REH cell (cell line): ENCODE results near the gene DLGAP1.

GRCh38 chr18:3062917-3063233, 49.9 kb upstream of the LPIN2 start:
- PRO-cap = unidirectional peak, minus-strand start at chr18:3063059

DNA sequence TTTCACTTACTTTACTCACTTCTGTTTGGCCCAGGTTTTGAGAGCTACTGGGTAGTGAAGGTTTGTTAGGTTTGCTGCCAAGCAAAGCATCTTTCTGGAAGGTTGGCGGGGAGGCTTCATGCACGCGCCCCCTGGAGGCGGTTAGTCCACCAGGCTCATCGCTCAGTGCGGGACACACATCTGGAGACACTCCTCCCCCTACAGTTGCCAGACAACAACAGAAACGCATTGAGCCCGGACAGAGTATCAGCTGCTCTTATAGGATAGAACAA, 90.5 kb downstream of the MYOM1 start:
- PRO-cap = unidirectional peak, plus-strand start at position 217 of the sequence

DNA sequence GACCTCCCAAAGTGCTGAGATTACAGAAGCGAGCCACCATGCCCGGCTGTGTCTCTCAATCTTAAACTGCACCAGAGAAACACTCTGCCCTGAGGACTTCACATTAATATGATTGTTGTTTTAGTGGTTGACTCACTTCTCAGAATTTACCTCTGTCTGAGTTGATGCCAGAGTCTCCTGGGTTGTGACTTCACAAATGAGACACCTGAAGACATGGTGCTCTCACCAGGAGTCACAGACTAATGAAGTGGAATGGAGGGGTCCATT, 61.0 kb upstream of the TGIF1 start:
- PRO-cap = no peak

GRCh38 chr18:3401575-3402252, 48.3 kb upstream of the TGIF1 start:
- PRO-cap = no peak

GRCh38 chr18:3448601-3449157, 1.3 kb upstream of the TGIF1 start:
- PRO-cap = bidirectional peak, plus-strand start at chr18:3449094, minus-strand start at chr18:3448932

DNA sequence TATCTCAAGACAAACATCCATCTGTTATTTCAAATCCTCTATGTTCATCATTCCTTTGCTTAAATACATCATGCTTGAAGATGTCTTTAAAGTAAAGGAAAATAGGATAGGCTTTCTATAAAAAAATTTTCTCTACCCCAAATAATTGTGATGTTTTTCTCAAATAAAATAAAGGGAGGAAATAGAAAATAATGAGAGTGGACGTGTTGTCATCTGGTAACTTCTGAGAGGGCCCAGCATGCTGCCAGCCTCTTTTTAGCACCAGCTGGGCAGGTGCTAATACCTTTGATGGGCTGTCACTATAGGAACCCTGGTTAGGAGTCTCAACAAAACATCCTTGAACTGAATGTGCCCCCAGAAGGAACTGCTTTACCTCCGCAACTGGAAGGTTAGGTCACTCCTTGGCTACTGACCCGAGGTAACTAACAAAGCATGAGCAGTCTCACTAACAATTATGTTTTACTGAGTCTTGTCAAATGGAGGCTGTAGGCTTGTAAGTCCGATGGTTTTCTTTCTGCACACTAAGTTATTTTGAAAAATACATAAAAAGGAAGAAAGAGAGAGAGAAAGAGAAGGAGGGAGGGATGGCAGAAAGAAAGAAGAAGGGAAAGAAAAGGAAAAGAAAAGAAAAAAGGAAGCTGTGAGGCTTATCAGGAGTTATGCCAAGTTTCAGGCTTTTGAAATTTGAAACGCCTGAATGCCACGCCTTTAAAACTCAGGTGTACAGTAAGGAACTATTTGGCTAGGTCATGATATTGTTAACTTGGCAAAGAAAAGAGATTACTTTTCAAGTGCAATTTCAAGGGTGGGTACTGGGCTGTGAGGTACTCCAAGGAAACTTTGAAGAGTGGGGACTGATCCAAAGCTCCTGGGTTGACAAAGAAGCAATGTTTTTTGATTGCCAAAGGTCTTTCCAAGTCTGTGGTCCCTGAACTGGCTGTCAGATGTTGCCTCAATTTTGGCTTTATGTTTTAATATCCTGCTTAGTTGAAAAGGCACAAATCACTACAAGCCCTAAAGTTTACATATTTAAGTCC, 91.0 kb downstream of the TGIF1 start:
- PRO-cap = no peak

GRCh38 chr18:3652257-3653266, 202.6 kb downstream of the TGIF1 start:
- PRO-cap = no peak

- PRO-cap = no peak
Measured at GRCh38 chr18:3655267-3655973, 205.4 kb downstream of the TGIF1 start.

DNA sequence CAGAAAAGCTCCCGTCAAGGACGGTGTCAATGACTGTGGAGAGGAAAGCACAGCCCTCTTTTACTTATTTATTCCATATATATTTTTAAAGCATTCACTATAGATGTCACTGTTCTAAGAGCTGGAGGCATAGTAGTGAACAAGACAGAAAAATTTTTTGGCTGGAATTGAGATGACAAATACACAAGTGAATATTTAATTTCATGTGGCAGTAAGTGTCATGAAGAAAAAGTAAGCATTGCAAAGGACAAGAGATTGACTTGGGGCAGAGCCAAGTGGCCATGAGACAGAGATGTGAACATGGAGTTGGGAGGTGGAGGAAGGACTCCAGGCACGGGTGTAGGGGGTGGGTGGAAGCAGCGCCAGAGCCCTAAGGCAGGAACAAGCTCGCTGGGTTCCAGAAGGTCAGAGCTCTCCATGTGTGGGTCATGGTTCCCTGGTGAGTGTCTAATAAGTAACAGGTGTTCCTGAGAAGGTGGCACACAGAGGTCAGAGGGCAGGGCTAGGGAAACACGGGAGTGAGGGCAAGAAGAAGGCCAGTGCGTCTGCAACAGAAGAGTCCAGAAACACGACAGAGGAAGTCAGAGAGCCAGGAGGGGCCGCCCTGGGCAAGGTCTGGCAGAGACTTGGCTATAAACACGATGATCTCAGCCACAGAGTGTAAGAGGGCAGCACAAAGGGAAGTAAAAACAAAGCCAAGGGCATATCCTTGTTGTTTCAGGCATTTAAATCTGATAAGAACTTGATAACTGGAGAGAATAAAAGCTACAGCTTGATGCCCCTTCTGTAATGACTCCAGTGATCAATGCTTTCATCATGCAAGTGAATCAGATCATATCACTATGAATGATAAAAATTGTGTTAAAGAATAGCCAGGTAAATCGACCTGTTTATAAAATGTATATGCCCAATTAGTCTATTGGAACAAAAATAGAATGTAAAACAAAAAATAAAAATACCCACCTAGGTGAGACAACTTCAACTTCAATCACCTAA, 260.8 kb downstream of the TGIF1 start:
- PRO-cap = no peak

DNA sequence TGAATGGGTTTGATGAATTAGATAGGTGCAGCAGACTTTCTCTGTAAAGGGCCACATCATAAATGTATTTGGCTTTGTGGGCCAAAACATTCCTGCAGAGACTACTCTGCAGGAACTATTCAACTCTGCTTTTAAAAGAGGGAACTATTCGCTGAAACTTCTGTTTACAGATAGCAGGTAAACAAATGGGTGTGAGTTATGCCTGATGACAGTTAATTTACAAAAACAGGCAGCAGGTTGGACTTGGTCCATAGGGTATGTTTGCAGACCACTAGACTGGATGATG, 273.0 kb downstream of the TGIF1 start:
- PRO-cap = no peak

DNA sequence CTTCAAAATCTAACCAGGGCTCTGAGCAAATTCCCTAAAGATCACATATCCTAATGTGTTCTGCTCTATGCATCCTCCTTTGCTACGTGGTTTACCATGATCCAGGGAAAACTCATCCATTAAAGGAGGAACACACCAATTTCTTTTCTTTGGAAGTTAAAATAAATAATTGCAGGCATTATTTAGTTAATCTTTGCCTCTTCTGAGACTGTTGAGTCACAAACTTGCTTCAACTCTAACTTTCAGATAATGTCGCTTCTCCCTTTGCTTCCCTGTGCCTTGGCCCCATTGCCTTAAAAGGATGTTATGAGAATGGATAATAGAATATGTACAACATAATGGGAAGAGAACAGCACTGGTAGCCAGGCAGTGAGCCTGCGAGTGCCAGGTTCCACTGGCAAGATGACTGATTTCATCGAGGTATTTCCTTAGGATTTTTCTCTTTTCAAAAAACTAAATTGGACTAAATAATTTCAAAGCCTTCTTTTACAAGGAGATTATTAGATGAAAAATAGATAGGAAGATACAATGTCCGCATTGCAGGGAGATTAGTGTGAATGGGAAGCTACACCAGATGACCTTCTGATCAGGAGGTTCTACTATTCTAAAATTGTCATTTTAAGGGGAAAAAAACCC, 420.9 kb downstream of the TGIF1 start:
- PRO-cap = no peak

DNA sequence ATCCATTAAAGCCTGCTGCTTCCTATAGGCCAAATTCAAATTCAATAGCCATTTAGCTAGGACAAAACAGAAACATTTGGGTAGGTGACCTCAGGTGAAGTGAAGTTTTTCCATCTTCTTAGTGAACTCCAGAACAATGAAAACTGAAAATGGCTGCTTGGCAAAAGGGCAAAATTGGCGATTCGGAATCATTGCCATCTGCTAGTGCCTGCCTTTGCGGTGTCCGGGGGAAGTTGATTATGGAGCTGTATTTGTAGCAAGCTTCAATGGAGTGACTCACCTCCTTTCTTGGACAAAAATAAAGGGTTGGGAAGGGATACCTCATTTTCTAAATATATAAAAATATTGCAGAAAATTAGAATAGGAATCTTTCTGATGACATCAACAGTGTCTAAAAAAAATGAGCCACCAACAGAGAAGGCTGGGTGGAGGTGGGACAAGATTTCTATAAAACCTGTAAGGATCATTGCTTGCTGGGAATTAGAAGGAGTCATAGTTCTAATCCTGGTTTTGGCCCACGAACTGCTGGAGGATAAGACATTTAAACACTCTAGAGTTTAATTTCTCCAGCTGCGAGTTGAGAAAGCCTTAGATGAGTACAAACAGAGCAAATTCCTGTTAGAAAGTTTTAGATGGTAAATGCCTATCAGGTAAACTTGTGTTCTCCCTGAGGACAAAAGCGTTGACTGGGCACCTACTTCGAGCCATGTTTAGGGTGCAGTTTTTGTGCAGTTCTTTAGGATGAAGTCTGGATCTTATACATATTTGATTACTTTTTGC, 460.7 kb downstream of the TGIF1 start:
- PRO-cap = no peak

- PRO-cap = no peak
Measured at GRCh38 chr18:4454504-4455794, at the start of gene DLGAP1. TSS of gene DLGAP1 (minus strand) at chr18:4455307.

DNA sequence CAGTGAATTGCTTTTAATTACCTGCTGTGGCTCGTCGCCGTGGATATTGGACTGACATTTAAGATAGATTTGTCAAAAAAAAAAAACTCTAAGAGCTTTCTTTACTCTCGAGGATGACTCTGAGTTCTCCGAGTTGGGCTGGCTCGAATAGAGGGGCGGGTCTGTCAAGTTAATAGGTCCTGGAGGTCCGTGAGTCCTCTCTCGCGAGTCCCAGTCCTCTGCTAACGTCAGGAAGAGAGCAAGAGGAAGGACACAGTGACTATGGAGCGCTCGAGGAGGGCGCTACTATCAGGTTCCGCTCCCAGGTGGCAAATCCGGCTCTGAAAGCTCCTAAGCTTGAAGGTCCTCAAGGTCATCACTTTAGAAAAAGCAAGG, 361 bp upstream of the AKAIN1 start:
- PRO-cap = no peak

DNA sequence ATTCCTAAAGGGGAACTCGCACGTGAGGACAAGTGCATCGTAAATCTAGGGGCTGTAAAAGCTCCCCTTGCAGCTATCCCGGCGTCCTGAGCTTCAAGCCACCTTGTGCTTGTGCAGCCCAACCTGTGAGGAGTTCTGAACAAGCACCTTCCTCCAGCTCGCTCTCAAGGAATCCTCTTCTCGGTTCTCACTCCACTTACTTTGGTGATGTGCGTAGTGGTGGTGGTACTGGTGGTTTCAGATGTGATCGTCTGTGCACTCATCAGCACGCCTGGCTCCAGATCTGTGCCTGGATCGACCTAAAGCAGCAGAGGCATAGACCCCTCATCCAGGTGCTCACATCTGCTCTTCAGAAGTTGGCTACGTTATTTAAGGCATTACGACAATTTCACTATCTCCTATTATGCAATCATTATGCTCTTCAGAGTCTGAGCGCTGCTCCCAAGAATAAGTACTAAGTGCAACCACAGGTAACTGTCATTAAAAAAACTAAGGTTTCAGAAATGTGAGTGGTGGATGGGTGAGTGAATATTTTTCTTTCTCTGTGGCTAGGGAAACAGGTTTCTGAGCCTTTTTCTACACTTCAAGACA, 100.0 kb upstream of the ZBTB14 start:
- PRO-cap = no peak

DNA sequence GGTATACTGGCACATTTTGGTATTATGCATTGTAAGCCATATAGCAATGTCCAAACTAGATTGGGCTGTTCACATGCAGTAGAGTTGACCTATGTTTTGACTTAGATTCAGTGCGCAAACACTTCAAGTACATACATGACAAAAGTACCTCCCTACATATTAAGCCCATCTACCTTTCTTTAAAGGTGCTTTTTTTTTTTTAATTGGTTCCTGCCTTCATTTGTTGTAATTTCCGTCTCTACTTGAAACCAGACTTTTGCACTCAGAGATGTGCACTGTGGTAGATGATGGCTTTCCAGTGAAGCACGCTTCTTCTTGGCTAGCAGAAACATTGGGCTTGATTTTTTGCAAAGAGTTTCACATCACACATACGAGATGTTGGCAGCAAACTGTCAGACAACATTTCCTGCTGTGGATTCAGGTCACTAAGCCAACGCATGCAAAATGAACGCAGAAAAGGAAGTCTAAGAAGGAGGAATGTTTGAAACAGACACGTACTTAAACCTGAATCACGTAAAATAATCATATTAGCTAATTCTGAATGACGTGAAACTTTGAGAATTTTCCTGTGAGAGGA, 88.3 kb downstream of the EPB41L3 start:
- PRO-cap = no peak

DNA sequence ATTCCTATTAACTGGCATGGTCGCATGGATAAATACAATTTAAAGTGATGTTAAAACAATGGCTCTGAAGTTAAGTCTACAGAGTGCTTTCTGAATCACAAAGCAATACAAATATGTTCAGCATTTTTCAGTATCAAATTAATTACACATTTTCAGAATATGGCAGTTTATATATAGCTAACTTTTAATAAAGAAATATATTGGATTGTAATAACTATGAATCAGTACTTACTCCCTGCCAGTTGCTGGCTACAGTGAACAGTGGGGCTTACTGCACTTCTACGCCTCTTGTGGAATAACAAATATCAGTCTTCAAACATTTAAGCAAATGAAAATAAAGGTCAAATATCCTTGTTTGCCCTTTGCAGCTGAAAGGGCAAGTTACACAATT, 156.9 kb upstream of the TMEM200C start:
- PRO-cap = no peak

DNA sequence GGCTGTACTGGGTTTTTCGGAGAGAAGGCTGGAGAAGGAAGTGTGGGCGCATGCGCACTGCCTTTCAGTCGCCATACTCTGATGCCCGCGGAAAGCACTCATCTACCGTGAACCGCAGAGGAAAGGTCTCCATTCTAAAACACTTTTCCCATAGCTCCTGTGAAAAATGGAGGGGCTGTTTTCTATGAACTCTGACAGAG, 52.0 kb downstream of the L3MBTL4 start:
- PRO-cap = no peak

DNA sequence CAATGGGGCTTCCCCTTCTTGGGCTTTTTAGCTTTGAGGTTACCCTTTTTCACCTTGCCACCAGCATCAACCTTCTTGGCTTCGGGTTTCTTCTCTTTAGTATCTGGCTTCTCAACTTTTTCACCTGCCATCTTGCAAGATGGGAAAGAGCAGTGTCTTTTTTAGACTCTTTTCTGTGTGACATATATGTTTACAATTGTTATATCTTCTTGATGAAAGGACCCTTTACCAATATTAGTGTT, 48.1 kb upstream of the L3MBTL4 start:
- PRO-cap = no peak

DNA sequence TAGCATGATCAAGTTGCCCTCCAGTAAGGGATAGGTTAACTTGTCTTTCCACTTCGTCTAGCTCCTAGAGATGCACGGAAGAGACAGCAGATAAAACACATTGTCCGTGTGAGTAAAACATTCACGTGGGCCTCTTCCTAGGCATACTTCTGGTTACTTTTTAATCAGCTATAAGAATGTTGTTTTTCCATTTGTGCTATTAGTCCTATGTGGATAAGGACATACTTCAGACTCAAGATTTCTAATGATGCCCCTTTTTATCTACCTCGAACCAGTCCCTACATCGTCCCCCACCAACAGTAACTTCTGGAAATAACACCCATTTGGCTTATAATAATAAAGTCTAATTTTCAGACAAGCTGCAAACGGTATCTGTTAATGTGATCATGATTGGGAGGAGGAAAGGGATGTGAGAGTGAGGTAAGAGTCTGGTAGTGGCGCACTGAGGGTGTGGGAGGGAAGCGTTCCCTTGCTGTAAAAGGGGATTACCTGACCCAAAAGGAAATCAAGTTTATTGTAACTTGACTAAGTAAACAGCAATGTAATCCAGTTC, 1.0 kb upstream of the ARHGAP28 start:
- PRO-cap = no peak